Panc1 (cell line): Measurements from ENCODE around the gene RUNX1.

- RRBS, 2 experiments = no CpG with 5 or more reads among the region's 9 CpGs
These were observed 148.4 kb downstream of the CLIC6 start for GRCh38 chr21:34817049-34817817.

DNA sequence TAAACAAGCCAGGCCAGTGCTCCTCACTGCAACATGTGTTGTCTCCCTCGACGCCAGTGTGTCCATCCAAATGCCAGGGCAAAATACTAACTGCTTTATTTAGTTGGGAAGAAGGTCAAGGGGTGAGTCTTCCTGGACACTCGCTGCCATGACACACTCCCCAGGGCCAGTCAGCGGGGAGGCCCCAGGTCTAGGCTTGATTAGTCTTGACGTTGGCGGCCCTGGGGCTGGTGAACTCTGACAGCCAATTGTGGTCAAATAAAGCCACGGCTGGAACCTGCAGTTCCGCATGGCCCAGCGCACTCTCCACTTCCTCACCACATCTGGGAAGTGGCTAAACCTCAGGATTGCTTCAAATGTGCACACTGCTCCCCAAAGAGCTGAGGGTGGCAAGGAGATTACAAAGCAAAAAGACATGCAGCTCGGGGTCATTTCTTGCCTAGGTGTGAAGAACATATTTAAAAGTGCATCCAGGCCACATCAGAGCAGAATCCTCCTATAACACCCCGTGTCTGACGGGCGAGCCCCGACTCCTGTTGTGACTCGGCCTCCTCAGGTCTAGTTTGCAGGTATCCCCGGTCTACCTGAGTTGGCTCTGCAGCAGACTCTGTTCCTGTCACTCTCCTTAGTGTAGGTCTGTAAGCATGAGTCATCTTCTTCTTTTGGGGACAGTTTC is 183.5 kb downstream of the RUNX1 start:
- RRBS, 2 experiments = no CpG with 5 or more reads among the region's 16 CpGs

GRCh38 chr21:34868356-34868991 is 180.6 kb downstream of the RUNX1 start:
- RRBS, 2 experiments = no CpG with 5 or more reads among the region's 8 CpGs

- RRBS, 2 experiments = 7% methylated on average over 7 of the region's 68 CpGs; no CpG with 5 or more reads in 1 of the 2 experiments
These were observed 158.2 kb downstream of the RUNX1 start for GRCh38 chr21:34890554-34891665.

- RRBS, 2 experiments = no CpG with 5 or more reads among the region's 13 CpGs
These were observed 27.1 kb downstream of the RUNX1 start for GRCh38 chr21:35021840-35022489.

GRCh38 chr21:35034698-35035094 is 14.4 kb downstream of the RUNX1 start:
- RRBS, 2 experiments = no CpG with 5 or more reads among the region's 7 CpGs

DNA sequence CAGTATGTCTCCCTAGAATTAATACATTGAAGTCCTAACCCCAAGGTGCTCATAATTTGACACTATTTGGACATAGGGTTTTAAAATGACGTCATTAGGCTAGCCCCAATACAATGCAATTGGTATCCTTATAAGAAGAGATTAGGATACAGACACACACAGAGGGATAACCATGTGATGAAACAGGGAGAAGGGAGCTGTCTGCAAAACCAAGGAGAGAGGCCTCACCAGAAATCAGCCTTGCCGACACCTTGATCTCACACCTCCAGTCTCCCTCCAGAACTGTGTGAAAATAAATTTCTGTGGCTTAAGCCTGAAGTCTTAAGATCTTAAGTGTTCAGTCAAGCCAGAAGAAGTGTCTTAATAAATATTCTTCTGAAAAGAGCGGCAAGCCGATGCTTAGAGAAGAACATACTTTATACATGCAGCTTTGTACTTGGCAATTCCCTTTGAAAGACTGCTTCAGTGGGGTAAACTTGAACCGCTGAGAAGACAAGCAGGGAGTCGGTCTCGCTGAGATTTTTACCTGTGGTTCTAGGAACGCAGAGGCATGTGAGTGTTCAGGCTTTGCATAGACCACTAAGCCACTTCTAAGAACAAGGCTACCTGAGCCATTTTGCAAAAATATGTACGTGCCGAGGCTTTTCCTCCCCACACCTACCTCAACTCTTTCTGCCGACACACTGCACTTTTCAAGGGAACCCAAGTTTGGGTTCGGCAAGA is 3.6 kb downstream of the RUNX1 start:
- RRBS, 2 experiments = no CpG with 5 or more reads among the region's 12 CpGs

DNA sequence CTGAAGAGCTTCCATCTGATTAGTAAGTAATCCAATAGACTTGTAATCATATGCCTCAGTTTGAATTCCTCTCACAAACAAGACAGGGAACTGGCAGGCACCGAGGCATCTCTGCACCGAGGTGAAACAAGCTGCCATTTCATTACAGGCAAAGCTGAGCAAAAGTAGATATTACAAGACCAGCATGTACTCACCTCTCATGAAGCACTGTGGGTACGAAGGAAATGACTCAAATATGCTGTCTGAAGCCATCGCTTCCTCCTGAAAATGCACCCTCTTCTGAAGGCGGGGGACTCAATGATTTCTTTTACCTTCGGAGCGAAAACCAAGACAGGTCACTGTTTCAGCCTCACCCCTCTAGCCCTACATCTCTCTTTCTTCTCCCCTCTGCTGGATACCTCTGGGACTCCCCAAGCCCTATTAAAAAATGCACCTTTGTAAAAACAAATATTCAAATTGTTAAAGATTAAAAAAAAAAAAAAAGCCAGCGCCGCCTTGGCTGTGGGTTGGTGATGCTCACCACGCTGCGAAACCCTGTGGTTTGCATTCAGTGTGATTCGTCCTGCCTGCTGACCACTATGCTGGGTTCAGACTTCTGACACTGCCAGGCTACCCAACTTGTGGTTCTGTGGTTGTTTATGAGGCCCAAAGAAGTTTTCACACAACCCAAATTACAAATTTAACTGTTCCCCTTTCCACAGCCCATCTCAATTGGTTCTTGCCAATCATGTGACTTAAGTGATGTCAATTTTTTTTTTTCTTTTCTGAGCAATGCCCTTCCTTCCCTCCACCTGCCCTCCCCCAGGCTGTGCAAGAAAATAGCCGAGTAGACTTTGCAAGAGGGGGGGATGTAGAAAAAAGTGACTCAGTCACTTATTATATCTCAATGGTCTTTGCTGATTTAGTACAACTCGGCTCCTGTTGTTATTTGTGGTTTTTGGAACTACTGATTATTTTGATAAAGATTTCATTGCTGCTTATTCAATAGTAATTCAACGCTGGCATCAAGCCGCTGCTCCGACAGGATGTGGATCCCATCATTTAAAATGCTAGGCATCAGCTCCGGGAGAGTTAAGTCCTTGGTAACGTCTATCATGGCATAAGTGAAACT is at the start of gene RUNX1:
TSS of gene RUNX1 (minus strand) at position 655 of the 1,111 bp plus-strand sequence.
- RRBS, 2 experiments = no CpG with 5 or more reads among the region's 19 CpGs

DNA sequence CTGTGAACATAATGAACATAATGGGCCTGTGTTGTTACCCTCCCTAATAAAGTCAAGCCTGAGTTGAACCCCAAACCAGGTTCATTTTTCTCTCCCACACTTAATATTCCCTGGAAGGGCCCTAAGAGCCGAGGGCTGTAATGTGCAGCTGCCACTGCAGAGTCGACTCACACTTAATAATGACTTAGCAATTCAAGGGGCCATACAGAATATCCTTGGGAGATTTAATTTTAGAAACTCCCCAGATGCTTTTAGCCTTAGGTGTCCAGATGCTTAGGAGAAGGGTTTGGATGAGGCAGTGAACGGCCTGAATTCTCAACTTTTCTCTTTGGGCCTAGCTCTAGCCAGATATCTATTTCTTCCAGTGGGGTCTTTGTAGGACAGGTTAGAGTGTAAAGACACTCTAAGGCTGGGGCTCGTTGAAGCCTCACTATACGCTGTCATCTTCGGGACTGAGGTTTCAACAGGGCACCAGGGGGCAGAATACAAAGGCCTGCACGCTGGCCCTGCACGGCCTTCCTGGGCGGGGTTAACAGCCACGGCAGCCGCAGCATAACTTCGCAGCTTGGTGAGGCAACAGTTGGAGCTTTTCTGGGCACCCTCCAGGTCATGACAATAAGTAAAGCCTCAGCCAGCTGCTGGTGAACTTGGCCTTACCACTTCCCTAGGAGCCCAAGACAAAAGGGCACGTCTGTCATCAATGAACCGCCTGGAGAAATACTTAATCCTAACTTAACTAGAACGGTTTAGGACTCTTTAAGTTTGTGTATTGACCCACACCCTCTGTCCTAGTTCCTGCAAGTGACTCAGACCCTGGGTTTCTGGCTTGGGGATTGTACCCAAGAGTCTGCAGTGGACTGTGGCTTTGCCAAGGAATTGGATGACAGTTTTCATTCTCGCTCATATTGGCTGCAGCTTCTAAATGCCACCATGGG is 2.1 kb upstream of the RUNX1 start:
- RRBS, 2 experiments = no CpG with 5 or more reads among the region's 16 CpGs

GRCh38 chr21:35189249-35189867 is 140.3 kb upstream of the RUNX1 start:
- RRBS, 2 experiments = no CpG with 5 or more reads among the region's 6 CpGs

- RRBS, 2 experiments = no CpG with 5 or more reads among the region's 8 CpGs
These were observed 204.9 kb upstream of the RUNX1 start for GRCh38 chr21:35253989-35254409.

GRCh38 chr21:35922562-35923120 is 137.7 kb downstream of the SETD4 start:
- RRBS, 2 experiments = no CpG with 5 or more reads among the region's 6 CpGs

DNA sequence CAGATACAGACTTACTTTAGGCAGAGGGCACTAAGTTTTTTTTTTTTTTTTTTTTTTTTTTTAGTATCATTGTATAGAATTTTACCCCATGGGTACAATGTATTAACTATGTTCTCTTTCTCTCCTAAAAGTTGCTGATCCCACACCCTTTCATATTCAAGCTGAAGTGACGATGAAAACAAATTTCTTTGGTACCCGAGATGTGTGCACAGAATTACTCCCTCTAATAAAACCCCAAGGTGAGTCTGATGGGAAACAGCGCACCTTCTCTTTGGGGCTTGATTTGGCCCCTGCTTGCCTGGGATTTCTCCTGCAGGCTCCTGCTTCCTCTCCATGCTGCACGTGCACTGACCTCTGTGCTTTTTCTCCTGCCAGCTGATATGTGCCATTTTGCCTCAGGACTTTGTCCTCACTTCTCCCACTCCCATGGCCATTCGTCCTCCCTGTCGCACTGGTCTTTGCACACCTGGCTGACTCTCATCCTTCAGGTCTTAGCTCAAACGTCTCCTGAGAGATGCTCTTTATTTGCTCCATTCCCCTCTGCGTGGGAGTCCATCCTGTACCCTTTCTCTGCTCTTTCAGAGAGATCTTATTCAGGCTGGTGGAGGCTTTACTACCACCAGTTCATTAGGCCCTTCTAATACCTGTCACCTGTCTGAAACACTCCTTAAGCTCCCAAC is 1.1 kb downstream of the CBR1 start:
- RRBS, 2 experiments = no CpG with 5 or more reads among the region's 8 CpGs

DNA sequence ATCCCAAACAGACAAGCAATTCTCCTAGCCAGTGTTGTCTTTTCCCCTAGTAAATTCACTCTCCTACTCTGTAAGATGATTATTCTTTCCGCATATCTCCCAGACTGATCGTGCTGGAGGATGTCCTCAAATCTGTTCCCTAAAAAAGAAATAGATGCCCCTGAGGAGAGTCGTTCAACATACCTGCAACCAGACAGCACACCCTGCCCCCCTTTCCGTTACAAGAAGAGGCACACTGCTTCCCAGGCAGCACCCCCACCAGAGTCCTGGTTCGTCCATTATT is 5.6 kb downstream of the CBR1 start:
- RRBS, 2 experiments = no CpG with 5 or more reads among the region's 5 CpGs

GRCh38 chr21:36171189-36171659 is 14.6 kb downstream of the DOP1B start:
- RRBS, 2 experiments = no CpG with 5 or more reads among the region's 6 CpGs

DNA sequence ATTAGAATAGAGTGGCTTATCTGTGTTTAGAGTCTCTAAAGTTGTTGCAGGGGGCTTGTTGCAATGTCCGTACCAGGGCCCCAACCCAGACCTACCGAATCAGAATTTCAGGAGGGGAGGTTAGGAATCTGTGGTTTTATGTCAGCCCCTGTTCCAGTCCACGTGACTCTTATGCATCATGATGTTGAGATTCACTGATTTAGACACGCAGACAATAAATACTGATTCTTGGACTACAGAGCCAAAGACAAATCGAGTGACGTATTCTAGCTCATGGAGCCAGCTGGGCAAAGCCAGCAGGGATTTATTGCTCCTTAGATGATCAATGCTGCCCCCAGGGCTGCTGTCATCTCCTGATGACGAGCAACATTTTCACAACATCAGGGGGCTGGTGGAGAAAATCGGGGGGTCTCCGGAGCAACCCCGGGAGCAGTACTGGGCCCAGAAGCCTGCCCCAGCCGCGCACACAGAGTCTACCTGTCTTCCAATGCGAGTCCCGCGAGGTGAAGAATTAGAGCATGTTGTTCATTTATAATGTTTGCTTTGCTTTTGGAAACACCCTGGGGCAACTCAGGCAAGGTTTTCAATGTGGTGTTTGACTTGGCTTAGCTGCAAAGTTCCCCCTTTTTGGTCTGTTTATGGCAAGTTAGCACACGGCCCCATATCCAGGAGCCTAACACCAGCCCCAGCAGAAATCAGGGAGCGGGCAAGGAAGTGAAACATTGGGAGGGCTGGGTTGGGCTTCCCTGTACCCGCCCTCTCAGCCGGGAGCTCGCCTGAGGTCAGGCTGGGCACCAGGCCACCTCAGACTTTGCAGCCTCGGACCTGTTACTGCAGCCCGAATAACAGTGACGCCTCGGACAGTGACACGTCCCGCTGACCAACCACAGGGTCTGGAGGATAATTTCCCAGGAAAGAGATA is 19.8 kb upstream of the CLDN14 start:
- RRBS, 2 experiments = no CpG with 5 or more reads among the region's 26 CpGs

GRCh38 chr21:36728670-36729144 is 29.8 kb downstream of the SIM2 start:
- RRBS, 2 experiments = no CpG with 5 or more reads among the region's 11 CpGs

- RRBS, 2 experiments = no CpG with 5 or more reads among the region's 2 CpGs
These were observed 131.1 kb downstream of the HLCS start for GRCh38 chr21:36835305-36835824.

DNA sequence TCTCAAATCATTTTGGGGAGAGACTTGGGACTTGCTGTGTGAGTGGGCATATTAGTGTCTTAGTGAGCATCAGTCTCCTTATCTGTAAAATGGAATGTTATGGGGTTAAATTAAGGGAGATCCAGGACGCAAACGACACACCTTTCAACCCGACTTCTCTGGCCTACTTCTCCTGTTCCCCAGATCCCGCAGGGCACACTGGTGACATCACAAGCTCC is 1.2 kb downstream of the PIGP start:
- RRBS, 2 experiments = no CpG with 5 or more reads among the region's 4 CpGs